NCI-H460 (cell line): ENCODE data around the gene MRPL27.

DNA sequence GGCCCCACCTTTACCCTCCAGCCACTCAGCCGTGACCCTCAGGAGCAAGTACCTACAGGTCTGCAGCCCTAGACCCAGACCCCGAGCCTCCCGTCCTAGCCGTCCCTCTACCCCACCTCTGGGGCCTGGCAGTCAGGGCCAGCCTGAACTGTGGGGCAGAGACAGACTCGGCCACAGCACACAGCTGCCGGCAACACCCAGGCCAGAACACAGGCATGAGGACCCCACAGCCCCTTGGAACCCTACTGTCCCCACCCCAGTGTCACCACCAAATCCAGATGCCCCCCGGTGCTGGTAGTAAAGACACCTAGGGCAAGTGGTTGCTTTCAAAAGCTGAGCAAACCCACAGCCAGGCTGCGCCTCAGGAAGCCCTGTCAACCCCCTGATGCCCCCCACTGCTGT, 1.4 kb downstream of the NXPH3 start:
RAMPAGE:
- cytosol, long total RNA: no peak
- long total RNA: no peak
- nucleus, long total RNA: no peak

DNA sequence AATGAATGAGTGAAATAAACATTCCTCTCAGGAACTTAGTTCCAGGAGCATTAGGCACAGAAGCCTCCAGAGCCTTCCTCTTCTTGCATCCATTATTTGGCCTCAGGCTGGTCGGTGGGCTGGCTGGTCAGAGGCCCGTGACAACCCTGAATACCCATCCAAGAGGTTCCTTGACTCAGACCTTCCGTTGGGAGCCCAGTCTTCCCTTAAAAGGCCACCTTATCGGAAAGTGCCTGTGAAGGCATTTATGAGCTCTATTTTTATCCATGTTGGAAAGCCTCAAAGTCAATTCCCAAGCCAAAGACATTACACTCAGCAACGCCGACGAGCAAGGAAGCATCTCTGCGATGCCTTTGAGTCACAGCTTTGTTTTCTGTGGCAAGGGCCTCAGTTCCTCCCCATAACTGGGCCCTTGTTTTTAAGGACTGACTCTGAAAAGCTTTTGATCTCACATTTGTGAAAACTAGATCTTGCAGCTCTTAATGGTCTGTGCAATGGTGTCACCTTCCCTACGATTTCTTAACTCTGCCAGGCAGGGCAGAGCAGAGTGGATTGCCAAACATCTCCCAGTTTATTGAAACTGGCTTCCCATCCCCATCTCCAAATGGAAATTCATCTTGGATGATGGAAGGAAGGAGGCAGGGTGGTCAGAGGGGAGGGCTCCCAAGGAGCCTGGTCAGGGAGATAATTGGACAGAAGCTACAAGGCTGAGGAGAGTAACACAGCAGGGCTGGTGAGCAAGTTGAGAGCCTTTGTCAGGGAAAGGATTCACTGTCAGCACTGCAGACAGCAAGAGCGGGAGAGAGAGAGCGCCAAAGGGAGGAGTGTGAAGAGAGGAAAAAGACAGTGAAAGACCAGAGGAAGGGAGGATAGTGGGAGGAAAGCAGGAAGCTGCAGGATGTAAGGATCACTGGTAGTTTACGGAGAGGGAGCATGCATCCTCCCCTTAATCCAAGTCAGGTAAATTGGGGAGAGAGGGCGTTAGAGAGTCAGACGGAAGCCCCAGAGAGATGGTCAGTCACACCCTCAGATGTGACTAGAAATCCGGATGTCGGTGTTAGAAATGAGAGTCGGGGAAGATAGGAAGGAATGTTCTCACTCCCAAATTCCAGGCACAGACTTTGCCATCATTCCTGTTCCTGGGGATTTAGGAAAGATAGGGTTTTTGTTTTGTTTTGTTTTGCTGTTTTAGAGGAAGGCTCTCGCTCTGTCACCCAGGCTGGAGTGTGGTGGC, 13.5 kb upstream of the SPOP start:
RAMPAGE:
- cytosol, long total RNA: no peak
- long total RNA: no peak
- nucleus, long total RNA: no peak

RAMPAGE:
- cytosol, long total RNA: no peak
- long total RNA: no peak
- nucleus, long total RNA: no peak
Measured at GRCh38 chr17:49758685-49760025, 4.8 kb downstream of the FAM117A start.

DNA sequence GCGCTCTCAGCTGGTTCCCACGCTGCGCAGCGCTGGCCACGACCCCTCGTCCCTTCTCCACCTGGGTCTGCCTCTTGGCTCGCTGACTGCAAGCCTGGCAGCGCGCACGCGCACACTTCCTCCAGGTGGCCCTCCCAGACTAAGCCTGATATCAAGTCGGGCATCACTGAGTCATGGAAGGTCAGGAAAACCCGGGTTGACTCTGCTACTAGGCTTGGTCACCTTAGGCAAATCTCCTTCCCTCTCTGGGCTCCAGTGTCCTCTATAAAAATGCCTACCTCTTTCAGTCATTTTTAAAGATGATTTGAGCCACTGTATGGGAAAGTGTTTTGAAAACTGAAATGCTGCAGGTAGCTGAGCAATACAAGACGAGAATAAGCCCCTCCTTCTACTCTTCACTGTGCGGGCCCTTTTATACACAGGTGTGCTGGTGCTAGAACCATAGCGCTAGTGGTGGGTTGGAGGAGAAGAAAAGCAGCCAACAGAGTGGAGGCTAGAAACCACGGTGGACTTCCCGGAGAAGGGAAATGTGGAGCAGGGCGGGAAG, 58.3 kb upstream of the DLX4 start:
RAMPAGE:
- cytosol, long total RNA: no peak
- long total RNA: no peak
- nucleus, long total RNA: no peak

DNA sequence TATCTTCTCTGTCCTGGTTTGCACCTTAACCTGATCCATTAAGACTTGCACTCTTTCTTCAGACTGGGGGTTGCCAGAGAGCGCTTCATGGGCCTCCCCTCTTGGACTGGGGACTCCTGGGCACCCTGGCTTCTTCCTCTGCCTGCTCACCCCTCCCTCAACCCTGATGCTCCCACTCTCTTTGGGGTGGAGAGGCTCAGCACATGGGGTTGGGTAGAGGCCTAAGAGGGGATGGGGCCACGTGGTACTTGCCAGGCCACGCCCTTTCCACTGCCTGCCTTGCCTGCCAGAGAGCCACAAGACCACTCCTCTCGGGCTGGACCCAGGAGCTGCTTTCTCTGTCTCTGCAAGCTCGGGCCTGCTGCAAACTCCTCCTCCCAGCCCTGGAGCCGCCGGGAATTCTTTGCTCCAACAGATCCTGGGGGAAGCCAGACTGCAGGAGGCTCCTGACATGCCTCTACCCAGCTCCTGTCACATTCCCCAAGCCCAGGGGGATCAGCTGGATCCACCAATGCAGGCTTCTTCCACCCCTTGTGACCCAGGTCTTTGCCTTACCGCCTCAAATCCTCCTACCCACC, 11.7 kb downstream of the DLX4 start:
RAMPAGE:
- cytosol, long total RNA: no peak
- long total RNA: no peak
- nucleus, long total RNA: no peak

DNA sequence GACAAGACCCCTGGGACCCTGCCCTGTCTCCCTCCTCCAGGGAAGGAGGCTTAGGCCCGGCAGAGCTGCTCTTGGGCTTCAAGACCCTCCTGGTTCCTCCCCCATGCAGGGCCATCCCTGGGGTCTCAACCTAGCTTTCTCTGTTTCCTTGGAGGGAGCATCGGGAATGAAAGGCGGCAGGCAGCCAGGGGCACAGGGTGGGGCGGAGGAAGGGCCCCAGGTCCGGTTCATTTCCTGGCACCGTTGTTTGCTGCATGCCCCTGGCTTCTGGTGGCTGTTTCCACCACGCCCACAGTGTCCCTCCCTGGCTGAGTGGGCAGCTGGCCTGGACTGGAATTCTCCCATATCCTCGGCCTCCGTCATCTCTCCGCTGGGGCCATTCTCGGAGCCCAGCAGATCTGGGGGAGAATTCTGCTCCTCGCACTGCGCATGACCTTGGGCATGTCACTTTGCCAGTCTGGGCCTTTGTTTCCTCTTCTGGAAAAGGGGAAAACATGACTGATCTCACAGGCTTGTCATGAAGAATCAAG, 12.2 kb upstream of the ITGA3 start:
RAMPAGE:
- cytosol, long total RNA: no peak
- long total RNA: no peak
- nucleus, long total RNA: no peak

GRCh38 chr17:50062167-50062889, 6.4 kb downstream of the ITGA3 start:
RAMPAGE:
- cytosol, long total RNA: no peak
- long total RNA: no peak
- nucleus, long total RNA: no peak

DNA sequence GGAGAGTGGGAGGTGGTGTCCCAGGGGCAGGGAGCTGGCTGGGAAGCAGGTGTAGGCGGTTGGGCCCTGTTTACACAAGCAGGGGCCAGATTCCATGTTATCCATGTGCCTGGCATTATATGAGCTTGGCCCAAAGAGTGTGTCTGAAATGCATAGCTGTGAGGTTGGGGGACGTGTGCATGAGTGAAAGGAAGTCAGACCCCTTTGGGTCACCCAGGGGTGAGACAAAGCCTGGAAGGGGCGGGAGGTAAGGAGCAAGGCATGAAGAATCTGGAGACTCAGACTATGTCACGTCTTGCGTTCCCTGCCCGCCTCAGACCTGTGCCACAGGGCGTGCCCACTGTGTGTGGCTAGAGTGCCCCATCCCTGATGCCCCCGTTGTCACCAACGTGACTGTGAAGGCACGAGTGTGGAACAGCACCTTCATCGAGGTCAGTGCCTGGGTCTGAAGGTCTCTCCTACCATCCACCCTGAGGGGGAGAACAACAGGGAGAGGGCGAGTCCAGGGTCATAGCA, 15.1 kb upstream of the PDK2 start:
RAMPAGE:
- cytosol, long total RNA: no peak
- long total RNA: no peak
- nucleus, long total RNA: no peak

RAMPAGE:
- cytosol, long total RNA: no peak
- long total RNA: no peak
- nucleus, long total RNA: no peak
Measured at GRCh38 chr17:50081033-50081524, 14.1 kb upstream of the PDK2 start.

DNA sequence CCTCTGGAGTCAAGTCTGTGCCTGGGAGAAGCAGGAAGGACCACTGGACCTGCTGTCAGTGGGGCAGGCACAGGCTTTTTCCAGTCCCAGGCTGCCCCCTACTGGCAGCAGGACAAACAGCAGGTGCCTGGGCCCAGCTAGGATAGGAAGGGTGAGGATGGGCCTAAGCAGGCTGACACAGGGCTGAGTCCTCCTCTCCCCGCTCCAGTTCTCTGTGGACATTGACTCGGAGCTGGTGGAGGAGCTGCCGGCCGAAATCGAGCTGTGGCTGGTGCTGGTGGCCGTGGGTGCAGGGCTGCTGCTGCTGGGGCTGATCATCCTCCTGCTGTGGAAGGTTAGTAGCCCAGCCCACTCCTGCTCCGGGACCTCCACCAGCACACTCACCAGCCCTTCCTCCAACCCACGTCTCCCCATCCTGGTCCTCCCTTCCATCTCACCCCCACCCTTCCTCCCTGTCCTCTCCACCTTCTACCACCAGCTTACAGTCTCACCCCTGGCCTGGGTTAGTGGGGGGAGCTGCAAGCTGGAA, 7.6 kb upstream of the PDK2 start:
RAMPAGE:
- cytosol, long total RNA: no peak
- long total RNA: no peak
- nucleus, long total RNA: no peak

DNA sequence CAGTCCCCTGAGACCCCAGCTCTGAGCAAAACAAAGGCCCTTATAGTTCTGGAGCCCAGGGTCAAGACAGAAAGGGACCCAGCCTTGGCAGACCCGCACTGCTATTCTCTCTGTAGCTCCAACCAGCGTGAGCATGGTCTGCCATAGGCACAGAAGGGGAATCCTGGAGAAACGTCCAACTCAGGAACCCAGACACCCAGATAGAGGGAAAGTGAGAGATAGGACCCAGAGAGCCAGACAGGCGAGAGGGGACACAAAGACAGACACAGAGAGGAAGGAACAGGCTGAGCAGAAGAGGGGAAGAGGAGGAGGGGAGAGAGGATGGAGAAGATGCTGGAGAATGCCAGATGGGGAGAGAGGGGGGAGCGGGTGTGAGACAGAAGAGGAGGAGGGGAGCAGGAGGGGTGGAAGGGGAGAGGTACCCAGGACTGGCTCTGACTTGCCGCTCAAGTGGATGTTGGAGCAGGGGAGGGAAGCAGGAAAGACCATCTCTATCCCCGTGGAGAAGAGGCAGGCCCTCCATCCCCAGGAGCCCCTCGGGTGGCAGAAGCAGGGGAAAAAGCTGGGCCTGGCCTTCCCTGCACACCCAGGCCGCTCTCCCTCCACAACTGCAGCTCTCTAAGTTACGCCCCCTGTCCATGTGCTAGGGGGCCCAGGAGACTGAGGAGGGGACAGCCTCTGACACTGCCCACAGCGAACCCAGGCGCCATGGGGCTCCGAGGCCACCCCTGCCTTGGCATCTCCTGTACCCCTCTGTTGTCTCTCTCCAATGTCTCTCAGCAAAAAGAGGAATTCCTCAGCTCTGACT, 4.9 kb downstream of the PPP1R9B start:
RAMPAGE:
- cytosol, long total RNA: no peak
- long total RNA: no peak
- nucleus, long total RNA: no peak

DNA sequence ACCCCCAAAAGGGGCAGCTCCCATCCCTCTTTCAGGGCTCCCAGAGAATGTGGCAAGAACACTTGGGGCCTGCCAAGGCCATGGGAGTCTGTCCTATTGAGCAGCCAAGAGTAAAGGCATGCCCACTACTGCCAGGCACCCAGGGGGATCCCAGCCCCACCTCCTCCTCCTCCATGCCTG, 2.3 kb downstream of the PPP1R9B start:
RAMPAGE:
- cytosol, long total RNA: no peak
- long total RNA: no peak
- nucleus, long total RNA: no peak

DNA sequence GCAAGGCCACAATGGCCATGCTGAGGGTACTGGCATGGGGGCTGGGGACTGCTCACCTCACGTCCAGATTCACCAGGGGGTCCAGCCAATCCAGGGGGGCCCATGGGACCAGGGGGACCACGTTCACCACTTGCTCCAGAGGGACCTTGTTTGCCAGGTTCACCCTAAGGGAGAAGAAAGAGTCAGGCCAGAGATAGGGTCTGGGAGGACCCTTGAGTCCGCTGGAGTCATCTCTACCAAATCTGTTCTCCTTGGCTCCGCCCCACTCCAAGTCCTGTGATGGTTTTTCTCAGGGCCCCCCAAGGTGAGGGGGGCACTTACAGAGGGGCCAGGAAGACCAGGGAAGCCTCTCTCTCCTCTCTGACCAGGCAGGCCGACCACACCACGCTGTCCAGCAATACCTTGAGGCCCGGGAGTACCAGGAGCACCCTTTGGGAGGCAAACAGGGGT, 12.6 kb downstream of the COL1A1 start:
RAMPAGE:
- cytosol, long total RNA: no peak
- long total RNA: no peak
- nucleus, long total RNA: no peak

RAMPAGE:
- cytosol, long total RNA: no peak
- long total RNA: no peak
- nucleus, long total RNA: no peak
Measured at GRCh38 chr17:50220157-50220634, 18.8 kb upstream of the COL1A1 start.

GRCh38 chr17:50266604-50267022, 7.7 kb upstream of the TMEM92 start:
RAMPAGE:
- cytosol, long total RNA: no peak
- long total RNA: no peak
- nucleus, long total RNA: no peak

DNA sequence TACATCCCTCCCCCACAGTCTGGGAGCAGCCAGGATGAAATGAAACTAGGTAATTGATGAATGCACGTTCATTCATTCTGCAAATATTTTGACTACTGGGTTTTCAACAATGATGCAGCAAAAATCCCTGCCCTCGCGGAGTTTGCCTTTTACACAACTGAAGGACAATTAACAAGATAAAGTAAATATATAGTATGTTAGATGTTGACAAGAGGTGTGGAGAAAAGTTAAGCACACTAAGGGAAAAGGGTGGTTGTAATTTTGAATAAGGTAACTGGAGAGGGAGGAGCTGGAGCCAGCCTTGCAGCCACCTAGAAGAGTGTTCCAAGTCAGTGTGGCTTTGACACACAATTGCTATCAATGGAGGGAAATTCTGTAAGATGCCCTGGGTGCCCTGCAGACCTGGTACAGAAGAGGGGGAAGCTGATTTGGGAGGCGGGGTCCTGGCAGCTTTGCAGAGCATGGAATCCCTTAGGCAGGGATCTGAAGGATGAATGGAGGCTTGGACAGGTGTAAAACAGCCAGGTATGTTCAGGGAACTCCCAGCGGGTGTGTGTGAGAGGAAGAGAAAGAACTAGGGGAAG, 2.5 kb downstream of the TMEM92 start:
RAMPAGE:
- cytosol, long total RNA: no peak
- long total RNA: no peak
- nucleus, long total RNA: no peak

DNA sequence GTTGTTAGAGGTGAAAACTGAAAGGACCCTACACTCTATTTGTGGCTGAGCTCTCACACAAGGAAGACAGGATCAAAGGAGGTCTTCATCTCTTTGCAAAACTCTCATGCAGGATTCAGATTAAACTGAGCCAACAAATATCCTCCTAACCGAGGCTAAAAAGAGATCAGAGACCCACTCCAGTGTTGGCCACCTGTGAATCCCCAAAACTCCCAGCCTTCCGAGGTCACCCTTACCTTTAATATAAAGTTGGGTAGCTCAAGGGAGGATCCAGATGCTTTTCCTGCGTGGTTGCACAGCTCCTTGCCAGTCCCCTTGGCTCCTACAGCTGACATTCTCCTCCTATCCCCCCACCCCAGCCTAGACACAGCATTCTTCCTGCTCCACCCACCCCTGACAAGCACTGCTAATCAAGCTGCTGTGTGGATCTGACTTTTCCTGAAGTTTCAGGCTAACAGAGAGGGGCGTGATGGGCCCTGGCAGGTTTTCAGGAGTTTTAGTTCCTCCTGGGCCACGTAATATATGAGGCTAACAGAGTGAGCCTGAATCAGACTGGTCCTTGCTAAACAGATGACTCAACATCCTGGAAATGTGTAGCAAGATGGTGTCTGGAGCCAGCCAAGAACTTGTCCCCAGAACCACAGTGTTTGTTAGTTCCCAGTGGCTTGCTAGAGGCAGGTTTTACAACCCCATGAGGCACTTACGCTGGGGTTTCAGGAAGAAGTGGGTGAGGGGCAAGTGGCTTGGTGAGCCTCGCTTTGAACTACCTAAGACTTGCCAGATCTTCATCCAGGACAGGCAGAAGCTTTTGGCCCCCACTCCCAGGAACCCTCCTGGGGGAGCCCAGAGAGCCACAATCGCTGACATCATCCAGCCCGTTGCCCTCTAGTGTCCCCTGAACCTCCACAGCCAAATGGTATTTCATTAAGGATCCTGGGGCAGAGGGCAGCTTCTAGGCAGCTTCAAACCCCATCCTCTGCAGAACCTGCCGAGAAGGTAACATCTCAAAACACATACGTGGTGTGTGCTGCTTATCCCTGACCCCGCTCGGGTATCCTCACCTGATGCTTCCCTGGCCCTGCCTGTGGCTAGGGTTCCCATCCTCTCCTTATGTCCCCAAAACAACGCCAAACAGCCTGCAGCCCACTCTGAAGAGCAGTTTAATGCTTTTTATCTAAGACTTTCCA, 15.8 kb downstream of the TMEM92 start:
RAMPAGE:
- cytosol, long total RNA: no peak
- long total RNA: no peak
- nucleus, long total RNA: no peak

DNA sequence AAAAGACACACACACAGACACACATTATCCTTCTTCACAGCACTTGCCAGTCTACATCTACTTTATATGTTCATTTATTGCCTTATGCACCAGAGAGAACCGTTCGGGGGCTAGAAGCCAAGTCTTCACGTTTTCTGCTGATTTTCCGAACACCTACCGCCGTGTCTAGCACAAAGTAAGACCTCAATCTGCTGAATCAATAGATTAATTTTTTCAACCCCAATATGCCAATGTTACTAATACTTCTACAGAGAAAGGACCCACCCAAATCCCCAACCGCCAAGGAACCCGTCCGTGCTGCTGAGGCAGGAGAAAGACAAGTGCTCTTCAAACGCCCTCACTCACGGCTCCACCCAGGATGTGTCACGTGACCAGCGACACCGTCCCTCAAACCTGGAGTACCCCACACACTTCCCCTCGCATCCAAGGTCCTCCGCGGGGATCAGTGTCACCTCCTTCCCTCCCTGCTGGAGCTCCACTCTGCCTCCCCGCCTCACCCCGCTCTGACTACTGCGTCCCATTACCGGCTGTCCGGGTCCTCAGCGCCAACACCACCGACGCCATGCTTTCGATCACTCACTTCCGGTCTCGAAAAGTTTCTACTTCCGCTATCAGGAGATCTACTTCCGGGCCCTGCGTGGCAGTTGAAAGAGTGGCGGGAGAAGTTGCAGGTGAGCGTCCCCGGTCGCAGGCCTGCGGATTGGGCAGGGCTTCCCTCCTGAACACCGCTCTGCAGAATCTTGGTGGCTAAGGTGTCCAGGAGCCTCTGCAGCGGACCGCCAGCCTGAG, at the start of gene MRPL27:
MRPL27 (minus strand) TSS at position 578 of the 789 bp plus-strand sequence.
RAMPAGE:
- cytosol, long total RNA: start-site peak on the minus strand centred at position 576 of the sequence, 26 bp wide, 1,194 and 1,529 reads in 2 replicates; start-site peak on the plus strand centred at position 648 of the sequence, 47 bp wide, 34 and 31 reads in 2 replicates
- long total RNA: start-site peak on the minus strand centred at position 581 of the sequence, 16 bp wide, 640 and 874 reads in 2 replicates
- nucleus, long total RNA: start-site peak on the minus strand centred at position 553 of the sequence, 79 bp wide, 578 and 479 reads in 2 replicates

GRCh38 chr17:50391384-50391736, 6.0 kb downstream of the LRRC59 start:
RAMPAGE:
- cytosol, long total RNA: no peak
- long total RNA: no peak
- nucleus, long total RNA: no peak

DNA sequence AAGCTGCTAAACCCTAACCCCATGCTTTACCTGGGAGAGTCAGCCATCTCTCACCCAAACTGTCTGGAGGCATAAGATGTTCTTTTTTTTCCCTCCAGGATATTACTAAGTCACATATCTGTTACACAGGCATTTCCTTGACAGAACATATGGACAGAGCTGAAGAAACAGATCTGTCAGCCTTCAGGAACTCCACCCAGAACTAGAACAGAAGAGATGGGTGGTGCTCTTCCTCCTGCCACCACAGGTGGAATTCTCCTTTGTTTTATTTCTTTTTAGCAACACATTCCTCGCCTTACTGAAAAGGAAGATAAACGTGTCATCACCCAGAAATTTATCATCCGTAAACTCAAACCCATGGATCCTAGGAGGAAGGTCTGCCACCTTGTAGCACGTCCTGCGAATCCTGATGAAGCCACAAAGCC, 8.8 kb downstream of the MYCBPAP start:
RAMPAGE:
- cytosol, long total RNA: no peak
- long total RNA: no peak
- nucleus, long total RNA: no peak